ENCODE data around the genes PXT1, CDKN1A, C6orf89 and PIM1.

- RRBS: 1% methylated on average over 32 of the region's 62 CpGs
Observed at GRCh38 chr6:36442578-36443140, at the start of gene PXT1. TSS of gene PXT1 (minus strand) at chr6:36442854.

- RRBS: no CpG with 5 or more reads among the region's 5 CpGs
Observed at GRCh38 chr6:36664680-36664933, 13.9 kb upstream of the CDKN1A start.

GRCh38 chr6:36678649-36679652 is at the start of gene CDKN1A:
TSS of gene CDKN1A (plus strand) at chr6:36678714.
- RRBS: 1% methylated on average over 20 of the region's 90 CpGs

GRCh38 chr6:36685049-36685413 is 6.5 kb downstream of the CDKN1A start:
- RRBS: 98% methylated on average over 2 of the region's 7 CpGs

DNA sequence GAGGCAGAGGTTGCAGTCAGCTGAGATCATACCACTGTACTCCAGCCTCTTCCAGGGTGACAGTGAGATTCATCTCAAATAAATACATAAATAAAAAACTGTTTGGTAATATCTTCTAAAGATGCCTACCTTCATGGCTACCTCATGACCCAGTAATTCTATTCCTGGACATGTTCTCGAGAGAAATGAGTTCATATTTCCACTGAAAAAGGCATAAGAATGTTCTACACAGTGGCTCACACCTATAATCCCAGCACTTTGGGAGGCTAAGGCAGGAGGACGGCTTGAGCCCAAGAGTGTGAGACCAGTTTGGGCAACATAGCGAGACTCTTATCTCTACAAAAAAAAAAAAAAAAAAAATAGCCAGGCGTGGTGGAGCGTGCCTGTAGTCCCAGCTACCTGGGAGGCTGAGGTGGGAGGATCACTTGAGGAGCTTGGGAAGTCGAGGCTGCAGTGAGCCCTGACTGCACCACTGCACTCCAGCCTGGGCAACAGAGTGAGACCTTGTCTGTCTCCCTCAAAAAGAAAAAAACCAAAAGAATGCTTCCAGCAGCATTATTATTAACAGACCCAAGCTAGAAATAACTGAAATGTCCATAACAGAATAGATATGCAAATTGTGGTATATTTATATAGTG is 9.5 kb downstream of the CDKN1A start:
- RRBS: no CpG with 5 or more reads among the region's 6 CpGs

GRCh38 chr6:36735631-36736309 is 38.1 kb downstream of the RAB44 start:
- RRBS: 45% methylated on average over 3 of the region's 7 CpGs

DNA sequence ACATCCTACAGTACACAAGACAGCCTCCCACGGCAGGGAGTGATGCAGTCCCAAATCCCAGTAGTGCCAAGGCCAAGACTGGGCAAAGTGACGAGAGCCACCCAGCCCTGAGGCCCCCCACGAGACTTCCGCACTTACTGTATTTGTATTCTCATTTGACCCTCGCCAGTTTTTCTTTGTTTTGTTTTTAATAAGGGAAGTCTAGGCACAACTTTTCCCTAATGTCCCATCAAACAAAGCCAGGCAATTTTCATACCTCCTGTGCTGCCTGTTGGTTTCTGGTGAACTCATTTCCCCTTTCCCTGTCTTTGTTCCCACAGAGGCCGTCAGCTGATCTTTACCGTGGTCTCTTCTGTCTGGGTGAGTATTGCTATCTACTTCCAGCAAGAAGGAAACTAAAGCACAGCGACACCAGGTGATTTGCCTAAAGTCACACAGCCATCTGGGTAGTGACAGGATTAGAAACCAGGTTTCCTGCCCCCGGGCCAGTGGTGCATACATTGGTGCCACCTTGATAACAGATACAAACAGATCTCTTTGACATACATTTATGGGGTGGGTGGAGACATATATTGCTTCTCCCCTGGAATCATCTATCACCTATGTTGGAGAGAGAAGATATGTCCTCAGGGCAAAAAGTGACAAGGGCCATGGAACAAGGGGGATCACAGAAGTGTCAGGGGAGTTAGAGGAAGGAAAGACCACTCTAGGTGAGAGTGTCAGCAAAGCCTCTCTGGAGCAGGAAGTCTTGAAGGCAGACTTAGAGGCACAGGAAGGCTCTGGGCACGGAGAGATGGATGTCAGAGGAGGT is 59.6 kb downstream of the RAB44 start:
- RRBS: no CpG with 5 or more reads among the region's 10 CpGs

- RRBS: no CpG with 5 or more reads among the region's 24 CpGs
Observed at GRCh38 chr6:36768795-36769820, 70.1 kb downstream of the CPNE5 start.

DNA sequence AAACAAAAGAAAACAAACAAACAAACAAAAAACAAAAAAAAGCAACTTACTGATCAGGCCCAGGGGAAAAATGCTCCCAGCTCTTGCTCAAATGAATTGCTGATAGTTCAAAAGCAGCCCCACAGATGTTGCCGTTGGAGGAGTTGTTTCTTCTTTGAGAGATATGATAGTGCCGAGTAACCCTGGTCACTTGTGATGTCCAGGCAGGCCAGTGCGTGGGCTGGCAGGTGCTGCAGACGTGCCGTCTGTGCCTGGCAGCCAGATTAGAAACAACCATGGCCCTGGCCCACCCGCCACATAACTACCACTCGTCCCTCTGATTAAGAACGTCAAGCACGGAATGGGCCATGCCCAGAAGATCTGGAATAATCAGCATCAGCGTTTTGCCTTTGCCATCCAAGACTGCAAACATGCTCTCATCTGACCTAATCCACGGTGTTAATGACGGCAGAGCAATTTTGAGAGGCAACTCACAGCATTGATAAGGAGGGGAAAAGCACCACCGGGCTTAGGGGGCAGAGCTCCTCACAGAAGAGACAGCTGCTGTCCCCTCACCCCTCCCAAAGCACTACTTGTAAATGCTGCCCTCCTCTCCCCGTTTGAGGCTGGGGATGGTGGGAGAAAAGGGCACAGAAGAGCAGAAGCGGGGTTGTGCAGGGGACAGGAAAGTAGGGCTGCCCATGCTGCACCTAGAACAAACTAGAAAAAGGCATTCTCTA is 5.1 kb upstream of the CPNE5 start:
- RRBS: no CpG with 5 or more reads among the region's 15 CpGs

GRCh38 chr6:36855028-36855904 is 16.0 kb upstream of the CPNE5 start:
- RRBS: no CpG with 5 or more reads among the region's 9 CpGs

DNA sequence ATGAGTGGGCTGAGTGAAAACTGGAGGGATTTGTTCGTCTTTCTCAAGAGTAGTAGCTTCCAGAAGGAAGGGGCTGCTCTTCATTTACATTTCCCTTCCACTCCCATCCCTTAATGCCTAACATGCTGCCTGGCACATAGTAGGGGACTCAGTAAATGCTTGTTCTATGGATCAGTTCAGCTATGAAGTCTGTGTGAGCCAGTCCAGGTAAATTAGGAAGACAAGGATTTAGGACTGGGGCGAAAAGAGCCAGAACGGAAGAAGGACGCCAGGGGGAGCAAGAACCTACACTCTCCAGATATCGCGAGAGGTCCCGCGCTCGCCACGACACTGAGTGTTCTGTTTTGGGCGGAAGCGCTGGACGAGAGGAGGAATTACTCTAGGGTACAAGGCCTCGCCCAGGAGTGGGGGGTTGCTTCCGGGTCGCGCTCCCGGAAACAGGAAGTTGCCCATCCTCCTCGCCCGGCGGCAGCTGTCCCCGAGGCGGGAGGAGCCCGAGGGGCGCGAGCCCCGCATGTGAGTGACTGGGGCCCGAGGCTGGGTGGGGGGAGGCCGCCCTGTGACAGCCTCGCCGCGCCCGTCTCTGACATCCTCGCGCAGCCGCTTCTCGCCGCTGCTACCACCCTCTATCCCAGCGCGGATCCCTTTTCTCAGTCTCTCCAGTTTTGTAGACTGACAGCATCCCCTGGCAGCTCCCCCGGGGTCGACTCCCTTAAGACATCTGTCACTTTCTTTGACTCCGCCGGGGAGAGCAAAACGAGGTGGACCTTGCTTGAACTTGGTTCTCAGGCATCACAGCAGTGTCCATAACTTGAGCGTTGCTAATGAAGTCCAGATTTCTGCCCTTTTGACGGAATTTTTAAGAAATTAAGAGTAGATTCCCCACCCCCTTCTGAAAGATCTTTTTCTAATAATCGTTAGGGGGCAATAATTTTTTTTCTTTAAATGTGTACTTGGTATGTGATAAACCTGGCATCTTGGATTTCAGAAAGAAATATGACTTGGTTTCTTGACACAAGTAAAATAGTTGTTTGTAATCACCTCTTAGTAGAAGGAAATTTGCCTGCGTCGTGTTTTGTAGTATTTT is at the start of gene C6orf89:
TSS of gene C6orf89 (plus strand) at position 440 of the 1,087 bp plus-strand sequence.
- RRBS: no CpG with 5 or more reads among the region's 50 CpGs

- RRBS: no CpG with 5 or more reads among the region's 9 CpGs
Observed at GRCh38 chr6:36955605-36956522, 1.3 kb downstream of the PI16 start.

DNA sequence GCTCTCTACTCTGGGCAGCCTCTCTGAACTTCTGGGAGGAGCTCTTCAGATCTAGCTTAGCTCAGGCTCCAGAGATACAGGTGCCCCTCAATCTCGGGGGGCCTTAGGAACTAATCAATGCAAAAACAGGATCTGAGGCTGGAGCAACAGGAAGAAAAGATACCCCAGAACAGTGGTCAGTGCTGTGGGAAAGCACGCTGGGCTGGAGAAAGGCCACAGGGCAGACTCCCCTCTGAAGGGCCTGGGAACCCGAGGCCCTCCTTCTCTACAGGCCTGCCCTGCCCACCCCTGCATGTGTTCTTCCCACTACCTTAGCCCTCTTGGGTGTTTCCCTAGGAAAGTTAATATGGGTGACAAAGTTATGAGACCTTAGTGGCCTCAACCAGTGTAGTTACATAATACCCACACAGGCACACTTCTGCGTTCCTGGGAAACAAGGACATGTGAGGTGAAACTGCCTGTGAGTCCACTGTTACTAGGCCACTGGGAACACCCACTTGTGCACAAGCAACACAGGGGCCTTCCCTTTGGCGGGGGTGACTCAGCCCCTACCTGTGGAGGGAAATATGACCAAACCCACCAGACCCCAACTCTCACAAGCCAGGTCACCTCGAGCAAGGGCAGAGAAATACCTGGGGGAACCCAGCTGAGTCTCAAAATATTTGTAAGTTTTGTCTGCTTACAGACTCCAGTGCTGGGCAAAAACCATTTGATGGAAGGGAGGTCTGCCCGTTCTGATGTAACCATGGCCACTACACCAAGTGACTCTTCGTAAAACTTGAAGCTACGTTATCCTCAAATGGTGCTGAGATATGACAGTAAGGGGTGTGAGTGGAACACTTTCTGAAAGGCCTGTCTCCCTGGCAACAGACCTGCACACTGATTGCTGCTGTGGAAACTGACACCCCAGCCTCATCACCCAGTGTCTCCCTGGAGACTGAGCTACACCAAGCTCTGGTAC is 12.8 kb downstream of the PI16 start:
- RRBS: no CpG with 5 or more reads among the region's 9 CpGs

DNA sequence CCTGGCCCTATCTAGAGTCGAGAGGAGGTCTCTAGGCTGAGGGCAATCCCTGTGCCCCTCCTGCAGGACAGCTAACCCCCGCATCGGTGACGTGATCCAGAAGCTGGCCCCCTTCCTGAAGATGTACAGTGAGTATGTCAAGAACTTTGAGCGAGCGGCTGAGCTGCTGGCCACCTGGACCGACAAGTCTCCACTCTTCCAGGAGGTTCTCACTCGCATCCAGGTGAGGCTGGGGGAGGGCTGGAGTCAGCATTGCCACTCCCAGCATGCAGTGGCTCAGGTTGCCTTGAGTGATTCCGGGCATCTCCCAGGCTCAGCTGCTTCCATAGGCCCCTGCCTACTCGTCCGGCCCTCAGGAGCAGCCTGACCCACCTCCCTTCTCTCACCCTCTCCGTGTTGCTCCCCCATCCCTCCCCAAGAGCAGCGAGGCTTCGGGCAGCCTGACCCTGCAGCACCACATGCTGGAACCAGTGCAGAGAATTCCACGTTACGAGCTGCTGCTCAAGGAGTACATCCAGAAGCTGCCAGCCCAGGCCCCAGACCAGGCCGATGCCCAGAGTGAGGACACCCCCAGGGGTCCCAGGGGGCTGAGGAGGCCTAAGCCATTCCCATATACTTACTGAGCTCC is 8.2 kb downstream of the FGD2 start:
- RRBS: 70% methylated on average over 2 of the region's 17 CpGs

DNA sequence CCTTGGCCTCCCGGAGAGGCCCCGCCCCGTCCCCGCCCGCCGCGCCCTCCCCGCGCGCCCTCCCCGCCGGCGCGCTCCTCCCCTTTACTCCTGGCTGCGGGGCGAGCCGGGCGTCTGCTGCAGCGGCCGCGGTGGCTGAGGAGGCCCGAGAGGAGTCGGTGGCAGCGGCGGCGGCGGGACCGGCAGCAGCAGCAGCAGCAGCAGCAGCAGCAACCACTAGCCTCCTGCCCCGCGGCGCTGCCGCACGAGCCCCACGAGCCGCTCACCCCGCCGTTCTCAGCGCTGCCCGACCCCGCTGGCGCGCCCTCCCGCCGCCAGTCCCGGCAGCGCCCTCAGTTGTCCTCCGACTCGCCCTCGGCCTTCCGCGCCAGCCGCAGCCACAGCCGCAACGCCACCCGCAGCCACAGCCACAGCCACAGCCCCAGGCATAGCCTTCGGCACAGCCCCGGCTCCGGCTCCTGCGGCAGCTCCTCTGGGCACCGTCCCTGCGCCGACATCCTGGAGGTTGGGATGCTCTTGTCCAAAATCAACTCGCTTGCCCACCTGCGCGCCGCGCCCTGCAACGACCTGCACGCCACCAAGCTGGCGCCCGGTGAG is at the start of gene PIM1:
TSS of gene PIM1 (plus strand) at position 87 of the 597 bp plus-strand sequence.
- RRBS: 1% methylated on average over 39 of the region's 71 CpGs

DNA sequence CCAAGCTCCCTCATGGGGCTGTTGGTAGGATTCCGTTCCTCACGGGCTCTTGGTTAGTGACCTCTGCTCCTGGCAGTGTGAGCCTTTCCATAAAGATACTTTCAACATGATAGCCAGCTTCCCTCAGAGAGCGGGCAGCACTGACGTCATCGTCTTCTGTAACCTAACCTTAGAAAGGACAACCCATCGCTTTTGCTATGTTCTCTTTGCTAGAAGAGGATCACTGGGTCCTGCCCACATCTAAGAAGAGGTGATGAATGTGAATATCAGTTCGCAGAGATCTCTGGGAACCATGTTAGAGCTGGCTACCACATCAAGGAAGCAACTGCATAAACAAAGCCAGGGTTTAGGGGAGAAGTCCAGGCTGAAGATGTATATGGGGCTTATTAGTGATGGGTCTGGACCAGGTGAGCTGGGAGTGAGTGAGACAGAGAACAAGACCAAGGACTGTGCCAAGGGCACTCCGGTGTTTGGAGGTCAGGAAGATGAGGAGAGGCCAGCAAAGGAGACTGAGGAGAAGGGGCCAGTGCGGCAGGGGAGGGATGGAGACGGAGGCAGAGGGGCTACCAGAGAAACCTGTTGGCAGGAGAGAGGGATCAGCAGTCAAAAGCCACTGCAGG is 39.6 kb downstream of the PIM1 start:
- RRBS: no CpG with 5 or more reads among the region's 10 CpGs

DNA sequence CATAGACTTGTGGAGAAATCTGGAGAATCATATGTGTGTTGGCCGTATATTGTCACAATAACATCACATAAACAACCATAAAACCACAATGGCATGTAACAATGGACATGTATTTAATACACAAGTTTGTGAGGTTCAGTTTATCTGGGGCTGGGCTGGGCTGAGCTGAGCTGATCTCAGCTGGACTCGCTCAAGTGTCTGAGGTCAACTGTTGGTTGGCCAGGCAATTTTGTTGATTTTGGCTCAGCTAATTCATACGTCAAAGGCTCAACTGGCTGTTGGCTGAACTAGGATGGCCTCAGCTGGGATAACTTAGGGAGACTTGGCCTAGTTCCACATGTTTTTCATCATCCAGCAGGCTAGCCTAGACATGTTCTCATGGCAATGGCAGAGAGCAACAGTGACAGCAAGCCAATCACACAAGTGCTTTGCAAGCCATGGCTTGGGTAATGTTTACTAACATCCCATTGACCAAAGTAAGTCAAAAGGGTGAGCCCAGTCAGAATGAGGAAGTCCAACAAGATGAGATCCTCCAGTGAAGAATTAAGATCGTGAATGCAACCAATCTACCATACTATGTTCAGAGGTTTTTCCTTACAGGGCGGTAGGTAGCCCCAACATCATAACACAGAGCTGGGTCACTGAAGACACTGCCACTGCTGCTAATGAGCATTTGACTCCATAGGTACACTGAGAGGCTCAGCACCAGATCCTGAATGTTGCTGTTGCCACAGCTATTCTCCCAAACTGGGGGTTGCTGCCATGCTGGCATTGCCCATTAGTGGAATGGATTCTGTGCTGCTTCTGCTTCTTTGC is 12.7 kb upstream of the TBC1D22B start:
- RRBS: no CpG with 5 or more reads among the region's 5 CpGs

GRCh38 chr6:37475682-37476693 is 23.7 kb downstream of the CCDC167 start:
- RRBS: no CpG with 5 or more reads among the region's 14 CpGs

DNA sequence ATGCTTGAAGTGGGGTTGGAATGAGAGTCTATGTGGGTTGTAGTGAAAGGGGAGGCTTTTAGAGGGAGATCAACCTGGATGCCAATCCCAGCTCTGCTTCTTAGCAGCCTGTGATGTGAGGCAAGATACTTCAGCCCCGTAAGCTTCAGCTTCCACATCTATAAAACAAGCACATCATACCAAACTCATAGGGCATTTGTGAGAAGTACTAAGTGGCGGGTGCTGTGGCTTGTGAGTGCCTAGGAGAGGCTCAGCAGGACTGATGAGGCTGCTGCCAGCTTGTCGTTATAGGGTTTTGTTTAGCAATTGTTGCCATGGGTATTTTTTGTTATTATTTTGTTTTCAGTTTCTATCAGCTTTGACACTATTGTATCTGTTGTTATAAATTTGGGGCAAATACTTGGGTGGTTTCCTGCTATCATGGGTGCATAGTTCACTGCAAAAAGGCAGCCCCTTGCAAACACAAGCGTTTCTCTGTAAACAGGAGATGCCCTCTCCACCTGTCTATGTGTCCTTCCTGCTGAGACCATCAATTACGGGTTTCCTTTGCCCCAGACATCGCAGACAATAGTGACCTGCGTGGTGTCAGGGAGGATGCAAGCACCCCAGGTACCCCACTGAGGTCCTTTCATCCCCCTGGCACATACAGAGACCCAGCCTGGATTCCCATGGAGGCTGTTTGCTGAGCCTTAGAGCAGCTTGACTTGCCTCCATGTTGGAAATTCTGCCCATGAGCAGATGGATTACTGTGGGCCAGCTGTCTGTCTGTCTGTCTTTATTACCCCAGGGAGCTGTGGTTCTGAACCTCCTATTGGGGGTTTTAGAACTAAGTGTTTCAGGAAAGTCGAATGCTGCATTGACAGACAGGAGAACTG is 3.1 kb upstream of the CCDC167 start:
- RRBS: no CpG with 5 or more reads among the region's 8 CpGs

DNA sequence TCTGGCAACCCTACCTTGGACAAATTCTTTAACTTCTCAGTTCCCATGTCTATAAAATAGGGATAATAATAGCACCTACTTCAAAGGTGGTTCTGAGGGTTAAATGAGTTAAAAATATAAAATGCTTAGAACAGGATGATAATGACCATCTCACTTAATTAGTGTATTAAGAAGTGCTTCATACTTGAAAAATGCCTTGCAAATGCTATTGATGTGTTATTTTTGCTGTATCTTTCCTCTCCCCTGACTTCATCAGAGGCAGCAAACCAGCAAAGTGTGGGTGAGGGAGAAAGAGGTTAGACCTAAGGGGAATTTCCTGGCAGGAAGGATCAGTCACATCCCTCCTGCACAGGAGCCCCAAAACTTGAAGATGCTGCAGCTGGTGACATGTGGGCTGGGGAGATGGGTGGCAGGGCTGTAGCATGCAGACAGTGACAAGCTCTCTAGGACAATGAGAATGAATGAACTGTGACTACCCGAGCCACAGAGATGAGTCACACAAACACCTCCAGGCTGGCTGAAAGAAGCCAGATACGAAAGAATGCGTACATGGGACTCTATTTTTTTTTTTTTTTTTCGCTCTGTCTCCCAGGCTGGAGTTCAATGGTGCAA is 53.8 kb upstream of the CCDC167 start:
- RRBS: no CpG with 5 or more reads among the region's 4 CpGs